Natural killer cell (primary cell): ENCODE measurements around a stretch of chr6.

GRCh38 chr6:166258695-166259355 is 49.4 kb downstream of the PRR18 start:
- PRO-cap: bidirectional peak, plus-strand start at chr6:166259184, minus-strand start at chr6:166259048

- PRO-cap: no peak
Observed at GRCh38 chr6:166306652-166307614, 1.3 kb downstream of the PRR18 start.

GRCh38 chr6:166342264-166342436 is 195 bp downstream of the SFT2D1 start:
- PRO-cap: no peak

GRCh38 chr6:166379906-166380263 is 2.9 kb downstream of the MPC1 start:
- PRO-cap: no peak

GRCh38 chr6:166441090-166441754 is 58.5 kb upstream of the MPC1 start:
- PRO-cap: no peak

- PRO-cap: no peak
Observed at GRCh38 chr6:166541749-166542184, 44.7 kb downstream of the RAMACL start.

DNA sequence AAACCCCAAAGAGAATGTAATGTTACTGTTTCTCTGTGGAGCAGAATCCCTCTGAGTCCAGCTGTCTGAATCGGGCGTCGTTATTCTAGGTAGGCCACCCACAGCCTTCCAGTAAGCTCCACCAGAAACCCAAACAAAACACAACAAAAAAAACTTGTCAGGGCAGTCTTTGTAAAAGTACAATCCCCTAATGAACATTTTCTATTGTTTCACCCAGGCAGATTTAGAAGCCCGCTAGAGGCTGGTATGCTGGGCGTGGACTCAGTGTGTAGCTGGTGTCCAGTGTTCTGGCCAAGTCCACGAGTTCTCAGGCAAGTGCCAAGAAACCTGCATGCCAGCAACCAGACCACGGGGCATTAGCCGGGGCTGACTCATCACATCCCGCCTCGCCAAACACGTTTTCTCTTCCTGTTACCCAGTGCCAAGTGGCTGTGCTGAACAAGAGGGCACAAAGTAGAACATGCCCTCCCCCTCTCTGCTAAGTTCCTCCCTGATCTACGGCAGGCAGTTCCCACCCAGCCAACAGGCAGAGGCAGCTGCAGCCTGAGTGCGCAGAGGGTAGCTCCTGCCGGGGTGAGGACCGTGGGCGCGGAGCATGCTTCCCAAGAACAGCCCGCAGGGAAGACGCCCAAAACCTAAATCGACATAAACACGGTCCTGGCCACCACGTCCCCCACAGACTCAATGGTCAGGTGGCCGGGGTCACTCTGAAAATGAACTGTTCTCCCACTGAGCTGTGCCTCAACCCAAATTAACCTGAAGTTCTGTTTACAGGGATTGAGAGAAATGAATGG is 29.6 kb downstream of the RAMACL start:
- PRO-cap: no peak

DNA sequence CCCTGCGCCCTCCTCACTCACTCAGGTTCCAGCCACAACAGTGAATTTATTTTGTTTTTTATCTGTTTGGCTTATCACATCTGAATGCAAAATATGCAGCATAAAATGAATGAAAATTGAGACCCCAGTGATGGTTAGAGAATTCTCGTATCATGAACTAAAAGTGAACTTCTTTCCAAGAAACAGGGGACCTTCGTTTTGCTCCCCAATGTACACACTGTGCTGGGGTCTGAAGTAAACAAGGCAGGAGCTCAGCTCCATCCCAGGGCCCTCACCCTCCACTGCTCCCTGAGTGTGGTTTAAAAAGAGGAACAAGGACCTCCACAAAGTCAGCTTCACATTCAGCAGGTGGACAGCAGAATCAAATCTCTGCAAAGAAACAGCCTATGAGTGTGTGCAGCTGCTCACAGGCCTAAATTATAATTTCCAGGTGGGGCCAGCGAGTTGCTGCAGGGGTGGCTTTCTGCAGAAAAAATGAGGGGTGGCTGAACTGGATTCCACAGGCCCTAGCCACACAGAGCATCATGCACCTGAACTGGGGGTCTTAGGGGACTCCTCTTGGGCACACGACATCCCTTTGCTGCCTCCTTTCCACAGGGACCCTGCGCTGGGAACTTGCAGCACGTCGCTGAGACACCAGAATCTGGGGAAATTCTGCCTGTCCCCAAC is 1.6 kb upstream of the RAMACL start:
- PRO-cap: no peak

DNA sequence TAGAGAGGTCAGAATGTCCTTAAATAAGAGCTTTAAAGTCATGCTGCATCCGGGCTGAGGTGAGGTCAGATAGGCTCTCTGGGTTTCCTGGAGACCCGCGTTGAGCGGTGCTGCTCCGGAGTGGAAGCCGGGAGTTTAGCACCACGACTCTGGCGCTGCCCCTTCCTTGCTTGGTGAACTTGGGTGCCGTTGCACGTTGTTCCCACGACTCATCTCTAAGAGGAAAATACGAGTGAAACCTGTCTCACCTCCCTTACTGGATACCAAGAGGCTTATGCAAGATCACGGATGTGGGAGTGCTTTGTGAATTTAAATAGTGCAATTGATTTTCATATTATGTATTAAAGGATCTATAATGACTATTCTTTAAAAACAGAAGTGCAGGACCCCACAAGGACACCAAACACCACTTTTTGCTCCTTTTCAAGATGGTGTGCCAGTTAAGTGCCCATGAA is 1.5 kb upstream of the RPS6KA2 start:
- PRO-cap: no peak

DNA sequence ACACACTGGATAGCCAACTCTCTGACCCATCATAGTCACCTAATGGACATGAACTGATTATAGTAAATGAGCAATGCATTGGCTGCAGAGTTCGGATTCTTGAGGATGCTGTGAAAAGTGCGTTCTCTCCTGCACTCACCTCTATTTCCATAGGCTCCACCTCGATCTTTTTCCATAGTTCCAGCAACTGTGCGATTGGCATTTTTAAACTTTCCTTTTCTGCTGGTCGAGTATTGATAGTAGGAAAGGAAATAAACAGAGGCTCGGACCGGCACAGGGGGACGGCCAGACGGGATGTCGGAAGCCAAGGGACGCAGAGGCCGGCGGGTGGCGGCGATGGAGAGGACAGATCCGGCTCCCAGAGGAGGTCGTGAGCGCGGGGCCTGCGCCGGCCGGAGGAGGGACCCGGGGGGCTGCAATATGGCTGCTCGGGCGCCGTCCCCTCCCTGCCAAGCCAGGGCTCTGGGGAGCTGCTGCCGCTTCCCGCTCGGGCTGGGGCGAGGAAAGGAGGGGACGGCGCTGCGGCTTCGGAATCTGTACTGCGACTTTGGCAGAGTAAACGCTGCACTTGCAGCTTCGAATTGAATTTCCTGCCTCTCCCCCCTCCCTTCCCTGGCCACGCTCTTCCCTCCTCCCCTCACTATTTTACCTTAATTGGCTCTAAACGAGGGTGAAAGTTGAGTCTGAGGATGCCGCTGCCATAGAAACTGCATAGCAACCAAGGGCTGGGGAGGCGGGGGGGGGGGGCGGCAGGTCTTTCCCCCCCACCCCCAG is 94.2 kb downstream of the RNASET2 start:
- PRO-cap: no peak

DNA sequence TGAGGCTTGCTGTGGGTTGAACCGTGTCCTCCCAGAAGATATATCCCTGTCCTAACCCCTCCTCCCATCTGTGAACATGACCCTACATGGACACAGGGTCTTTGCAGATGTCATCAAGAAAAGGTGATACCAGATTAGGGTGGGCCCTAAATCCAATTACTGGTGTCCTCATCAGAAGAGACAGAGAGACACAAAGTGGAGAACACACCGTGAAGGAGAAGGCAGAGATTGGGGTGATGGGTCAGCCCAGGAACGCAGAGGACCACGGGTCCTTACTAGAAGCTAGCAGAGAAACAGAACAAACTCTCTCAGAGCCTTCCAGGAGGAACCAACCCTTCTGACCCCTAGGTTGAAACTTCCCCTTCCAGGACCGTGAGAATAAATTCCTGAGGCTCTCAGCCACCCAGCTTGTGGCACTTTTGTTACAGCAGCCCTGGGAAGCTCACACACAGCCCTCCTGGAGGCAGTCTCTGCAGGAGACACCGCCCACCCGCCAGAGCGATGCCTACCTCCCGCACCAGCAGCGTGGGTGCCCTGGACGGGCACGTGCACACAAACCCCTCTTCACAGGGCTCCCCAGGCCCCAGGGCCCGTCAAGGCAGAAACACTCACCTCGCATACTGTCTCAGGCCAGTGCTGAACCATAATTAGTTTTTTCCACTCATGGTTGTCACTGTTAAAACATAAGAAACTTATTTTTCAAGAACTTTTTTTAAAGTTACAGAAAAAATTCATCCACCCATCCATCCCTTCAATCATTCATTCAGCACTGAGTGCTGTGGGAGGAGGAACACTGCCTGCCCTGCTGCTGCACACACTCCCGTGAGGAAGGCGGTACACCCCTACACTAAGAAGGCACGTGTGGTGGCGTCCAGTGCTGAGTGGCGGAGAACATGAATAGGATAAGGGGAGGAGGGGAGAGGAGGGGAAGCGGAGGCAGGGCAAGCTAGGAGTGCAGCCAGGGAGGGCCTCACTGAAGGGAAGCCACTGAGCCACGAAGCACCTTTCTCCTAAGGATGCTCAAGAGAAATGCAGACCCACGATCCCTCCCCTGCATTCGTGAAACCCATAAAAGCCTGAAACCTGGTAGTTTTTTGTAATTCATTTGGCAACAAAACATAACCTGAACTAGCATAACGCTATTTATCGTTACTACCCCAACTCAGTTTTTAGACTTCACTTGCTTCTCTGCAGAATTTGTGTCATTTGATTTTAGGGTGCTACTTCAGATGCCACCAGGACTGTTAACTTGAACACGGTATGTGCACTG is 4.0 kb downstream of the RNASET2 start:
- PRO-cap: no peak

DNA sequence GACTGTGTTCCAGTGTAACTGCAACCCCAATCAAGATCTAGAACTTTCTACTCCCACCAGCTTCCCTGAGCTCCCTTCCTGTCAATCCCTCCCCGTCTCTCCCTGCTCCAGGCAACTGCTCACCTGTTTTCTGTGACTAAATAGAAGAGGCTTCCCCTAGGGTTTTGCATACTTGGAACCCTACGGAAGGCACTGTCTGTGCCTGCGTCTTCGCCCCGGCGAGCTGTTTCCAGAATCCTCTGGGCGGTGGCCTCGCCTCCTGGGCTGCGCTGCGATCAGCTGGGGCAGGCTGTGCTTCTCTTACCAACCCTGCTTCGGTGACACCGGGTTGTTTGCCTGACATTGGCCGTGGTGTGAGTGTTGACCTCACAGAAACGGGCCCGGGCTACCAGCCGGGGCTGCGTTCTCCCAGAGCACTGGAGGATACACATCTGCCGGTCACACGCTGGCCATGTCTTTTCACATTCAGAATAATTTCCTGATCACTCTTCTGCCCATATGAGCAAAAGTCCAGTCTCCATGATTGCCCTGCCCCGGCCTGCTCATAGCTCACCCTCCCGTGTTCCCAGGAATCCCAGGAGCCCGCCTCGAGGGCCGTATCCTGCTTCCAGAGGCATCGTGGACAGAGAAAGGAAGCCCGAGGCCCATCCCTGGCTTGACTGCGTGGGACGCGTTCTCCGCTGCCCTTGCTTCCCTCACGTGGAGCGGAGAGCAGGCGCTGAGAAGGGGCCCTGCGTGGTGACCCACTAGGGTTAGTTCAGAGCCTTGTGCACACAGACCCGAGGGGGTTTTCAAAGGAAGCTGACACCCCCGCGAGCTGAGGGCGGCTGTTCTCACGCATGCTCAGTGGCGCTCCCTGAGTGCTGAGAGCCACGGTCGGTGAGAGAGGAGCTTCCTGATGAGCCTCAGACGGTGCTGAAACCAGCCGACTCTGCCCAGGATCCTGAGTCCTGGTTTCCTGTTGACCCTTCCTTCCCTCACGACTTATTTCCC is 29.2 kb upstream of the CCR6 start:
- PRO-cap: bidirectional peak, plus-strand start at position 859 of the sequence, minus-strand start at position 727 of the sequence

- PRO-cap: no peak
Observed at GRCh38 chr6:167112427-167113450, 10.2 kb upstream of the CCR6 start.

DNA sequence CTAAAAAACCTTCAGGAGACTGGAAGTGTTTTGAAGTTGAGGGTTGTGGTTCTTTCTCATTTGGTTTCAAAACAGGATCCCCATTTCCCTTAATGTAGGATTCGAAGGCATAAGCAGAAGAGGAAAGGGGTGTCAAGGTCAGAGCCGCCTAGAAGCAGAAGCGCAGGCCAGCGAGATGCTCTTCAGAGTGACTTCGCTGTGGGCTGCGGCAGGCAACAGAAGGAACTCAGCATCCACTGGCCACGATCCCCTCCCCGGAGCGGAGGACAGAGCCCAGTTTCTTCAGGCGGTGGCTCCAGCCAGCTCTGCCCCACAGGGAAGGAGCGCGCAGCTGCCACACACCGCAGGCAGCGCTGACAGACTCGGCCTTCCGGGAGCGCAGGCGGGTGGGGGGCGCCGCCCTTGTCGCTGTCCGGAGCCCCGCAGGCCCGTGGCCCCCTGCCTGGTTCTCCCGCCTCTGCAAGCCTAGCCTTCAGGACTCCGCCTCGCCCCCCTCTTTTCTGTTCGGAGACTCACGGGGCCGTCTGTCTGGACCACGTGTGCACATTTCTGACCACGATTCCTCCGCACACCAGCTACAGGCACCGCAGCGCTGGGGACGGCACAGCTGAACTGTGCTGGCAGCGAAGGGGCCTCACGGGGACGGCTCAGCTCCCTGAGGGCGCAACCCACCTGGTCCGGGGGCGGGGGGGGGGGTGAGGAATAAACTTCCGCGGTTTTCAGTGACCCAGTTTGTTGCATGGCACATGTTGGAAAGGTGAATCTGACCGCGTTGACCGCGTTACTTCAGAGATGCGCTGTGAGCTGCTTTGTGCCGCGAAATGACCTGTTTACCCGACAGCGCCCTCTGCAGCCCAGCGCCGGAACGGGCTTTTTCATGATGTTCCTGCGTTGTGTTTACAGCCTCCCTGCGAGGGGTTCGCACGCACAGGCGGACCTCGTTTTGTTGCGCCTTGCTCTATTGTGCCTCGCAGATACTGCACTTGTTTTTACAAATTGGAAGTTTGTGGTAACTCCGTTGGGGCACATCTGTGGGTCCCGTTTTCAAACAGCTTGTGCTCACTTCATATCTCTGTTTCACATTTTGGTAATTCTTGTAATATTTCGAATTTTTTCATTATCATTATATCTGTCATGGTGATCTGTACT is 26.2 kb downstream of the TTLL2 start:
- PRO-cap: no peak

GRCh38 chr6:167450672-167451241 is 125.9 kb downstream of the TTLL2 start:
- PRO-cap: no peak

GRCh38 chr6:167495486-167495864 is 170.6 kb downstream of the TTLL2 start:
- PRO-cap: no peak

- PRO-cap: no peak
Observed at GRCh38 chr6:167546771-167547450, 222.0 kb downstream of the TTLL2 start.

DNA sequence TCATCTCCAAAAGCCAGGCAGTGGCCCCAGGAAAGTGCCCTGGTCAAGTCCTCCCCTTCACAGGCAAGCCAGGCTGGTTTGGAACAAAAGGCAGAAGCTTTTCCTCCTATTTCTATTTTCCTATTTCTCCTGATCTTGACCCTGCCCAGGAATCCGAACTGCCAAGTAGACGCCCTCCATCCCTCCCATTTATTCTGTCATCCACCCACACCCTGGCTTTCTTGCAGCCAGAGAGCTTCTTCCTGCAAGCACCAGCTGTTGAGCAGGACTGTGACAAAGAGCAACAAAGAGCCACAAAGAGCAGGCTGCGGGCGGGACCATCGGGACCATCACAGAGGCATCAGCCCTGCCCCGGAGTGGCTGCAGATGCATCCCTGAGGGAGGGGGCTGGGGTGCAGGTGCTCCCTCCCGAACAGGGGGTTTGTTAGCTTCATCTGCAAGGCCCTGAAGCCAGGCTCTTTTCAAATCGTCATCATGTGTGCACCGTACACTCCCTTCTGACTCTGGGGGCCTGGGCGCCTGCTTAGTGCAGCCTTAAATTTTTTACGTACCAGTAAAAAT is 149.6 kb upstream of the AFDN start:
- PRO-cap: no peak

DNA sequence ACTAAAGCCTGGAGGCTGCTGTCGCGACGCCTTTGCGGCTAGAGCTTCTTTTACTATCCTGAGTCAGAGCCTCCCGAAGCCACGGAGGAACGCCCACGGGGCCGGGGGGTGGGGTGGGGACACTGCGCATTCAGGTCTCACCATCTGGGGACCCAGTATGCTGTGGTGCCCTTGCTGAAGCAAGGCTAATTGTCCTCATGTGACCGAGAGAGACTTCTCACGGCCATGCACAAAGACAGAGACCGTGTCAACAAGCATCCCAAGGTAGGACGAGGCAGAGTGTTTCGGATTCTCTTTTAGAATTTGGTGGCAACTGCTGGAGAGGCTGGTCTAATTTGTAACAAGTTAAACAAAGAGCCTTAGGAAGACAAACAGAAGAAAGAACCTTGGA is 38.4 kb upstream of the AFDN start:
- PRO-cap: no peak

GRCh38 chr6:167875056-167875680 is 48.5 kb downstream of the AFDN start:
- PRO-cap: no peak